ENCODE measurements around the gene TICAM2.

GRCh38 chr5:115375691-115376514 is 79.4 kb upstream of the CCDC112 start:
- PRO-cap, 2 experiments = no peak in any of the 2 experiments

DNA sequence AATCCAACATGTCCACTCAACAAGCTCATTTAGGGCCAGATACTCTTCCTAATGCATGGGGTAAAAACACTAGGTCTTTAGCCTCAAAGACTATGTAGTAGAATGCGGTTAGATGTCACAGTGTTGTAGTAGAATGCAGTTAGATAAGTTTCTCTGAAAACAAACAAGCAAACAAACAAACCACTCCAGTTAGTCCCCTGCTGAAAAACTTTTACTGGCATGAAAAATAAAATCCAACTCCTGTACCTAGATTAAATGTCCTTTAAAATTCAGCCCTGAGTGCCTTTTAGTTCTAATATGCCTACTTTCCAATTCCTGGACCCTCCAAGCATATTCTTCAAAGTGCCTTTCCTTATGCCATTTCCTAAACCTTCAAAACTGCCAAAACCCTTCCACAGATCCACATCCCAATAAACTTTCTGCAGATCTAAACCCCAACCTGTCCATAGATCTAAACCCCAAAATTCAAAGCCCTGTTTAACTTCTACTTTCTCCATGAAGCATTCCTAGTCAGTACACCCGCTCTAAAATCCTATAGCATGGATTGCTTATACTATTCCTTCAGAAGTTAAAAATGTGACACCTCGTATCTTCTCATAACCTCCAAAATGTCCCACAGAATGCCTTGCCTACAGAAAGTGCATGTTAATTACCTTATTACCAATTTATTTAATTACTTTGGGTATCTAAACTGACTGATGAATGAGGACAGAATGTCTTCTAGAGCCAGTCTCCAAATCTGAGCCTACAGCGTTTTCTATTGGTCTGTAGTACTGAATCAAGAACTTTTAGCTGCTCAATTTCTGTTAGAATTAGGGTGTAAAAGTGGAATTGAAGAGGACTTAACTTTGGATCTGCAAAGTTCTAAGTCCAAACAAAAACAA is 5.9 kb downstream of the FEM1C start:
- PRO-cap, 2 experiments = no peak in any of the 2 experiments

GRCh38 chr5:115601559-115602630 is at the start of gene TICAM2:
TSS of gene TICAM2 (minus strand) at chr5:115602479.
- PRO-cap, 2 experiments = peak in 2 of 2 experiments; most common minus-strand start chr5:115602433 (in 2)

DNA sequence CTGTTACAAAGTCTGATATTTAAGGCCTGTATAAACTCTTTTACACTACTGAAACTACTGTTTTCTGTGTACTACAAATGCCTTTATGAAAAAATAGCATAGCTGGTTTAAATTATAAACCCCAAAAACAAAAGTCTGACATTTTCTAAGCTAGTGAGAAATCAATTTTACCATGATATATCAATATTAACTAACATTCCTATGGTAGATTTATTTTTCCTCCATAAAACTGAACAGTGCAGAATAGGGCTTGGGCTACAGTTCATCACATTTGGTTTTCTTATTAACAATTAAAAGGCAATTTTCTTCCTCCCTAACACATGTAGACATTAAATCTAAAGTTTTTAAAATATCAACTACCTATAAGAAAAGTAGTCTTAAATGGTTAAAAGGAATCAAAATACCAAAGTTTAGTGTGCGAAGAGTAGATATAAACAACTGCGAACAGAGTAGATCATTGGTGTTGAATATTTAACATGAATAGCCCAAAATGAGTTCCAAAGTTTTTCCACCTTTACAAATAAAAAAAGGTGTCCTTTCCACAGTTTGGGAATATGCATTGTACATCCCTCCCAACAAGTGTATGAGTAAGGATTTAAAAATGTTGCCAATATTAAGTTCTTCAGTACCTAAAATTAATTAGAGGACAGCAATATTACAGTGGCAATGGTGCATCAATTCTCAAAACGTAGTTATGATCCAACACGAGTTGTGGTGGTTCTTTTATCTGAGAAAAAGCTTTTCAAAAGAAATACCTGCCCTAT is 10.1 kb downstream of the TMED7 start:
- PRO-cap, 2 experiments = no peak in any of the 2 experiments

- PRO-cap, 2 experiments = no peak in any of the 2 experiments
These were observed 82.6 kb upstream of the TMED7 start for GRCh38 chr5:115708325-115708920.

DNA sequence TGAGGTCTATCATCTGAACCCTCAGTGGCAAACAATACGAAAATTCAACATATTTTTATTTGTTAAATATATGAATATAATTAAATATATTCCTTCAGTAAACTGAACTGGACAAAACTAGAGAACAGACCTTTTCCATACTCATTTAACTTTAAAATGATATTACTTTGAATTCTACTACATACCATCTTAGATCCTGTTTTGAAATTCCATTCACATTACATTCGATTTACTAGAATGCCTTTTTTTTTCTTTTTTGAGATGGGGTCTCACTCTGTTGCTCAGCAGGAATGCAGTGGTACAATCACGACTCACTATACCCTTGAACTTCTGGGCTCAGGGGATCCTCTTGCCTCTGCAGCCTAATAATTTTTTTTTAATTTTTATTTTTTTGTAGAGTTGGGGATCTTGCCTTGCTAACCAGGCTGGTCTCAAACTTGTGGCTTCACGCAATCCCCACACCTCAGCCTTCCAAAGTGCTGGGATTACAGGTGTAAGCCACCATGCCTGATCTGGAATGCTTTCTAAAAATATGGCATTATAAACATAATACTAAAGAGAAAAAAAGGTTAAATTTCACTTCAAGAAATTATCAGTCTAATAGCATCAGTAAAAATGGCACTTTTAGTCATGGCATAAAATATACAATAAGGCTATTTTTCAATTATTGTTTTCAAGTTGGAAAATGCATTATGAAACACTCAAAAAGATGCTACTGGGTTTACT is 10.9 kb downstream of the ATG12 start:
- PRO-cap, 2 experiments = no peak in any of the 2 experiments

DNA sequence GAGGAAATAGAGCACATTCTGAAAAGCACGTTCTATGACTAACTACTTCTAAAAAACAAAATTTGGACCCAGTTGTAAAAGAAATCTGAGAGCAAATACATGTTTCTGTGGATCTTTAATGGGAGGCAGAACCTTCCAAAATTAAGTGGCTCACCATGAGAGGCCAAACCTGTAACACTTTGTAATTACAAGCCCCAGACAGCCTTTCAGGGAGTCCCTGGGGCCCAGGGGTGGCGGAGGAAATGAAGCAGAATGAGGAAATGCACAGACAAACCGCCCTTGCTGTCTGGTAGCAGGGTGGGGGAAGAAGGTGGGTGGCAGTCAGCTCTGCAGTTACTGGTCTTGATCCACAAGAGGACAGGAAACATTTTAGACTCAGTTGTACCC is 6.5 kb downstream of the ARL14EPL start:
- PRO-cap, 2 experiments = no peak in any of the 2 experiments

GRCh38 chr5:116413606-116414065 is 161.0 kb downstream of the SEMA6A start:
- PRO-cap, 2 experiments = no peak in any of the 2 experiments

GRCh38 chr5:116446178-116446916 is 128.3 kb downstream of the SEMA6A start:
- PRO-cap, 2 experiments = no peak in any of the 2 experiments

DNA sequence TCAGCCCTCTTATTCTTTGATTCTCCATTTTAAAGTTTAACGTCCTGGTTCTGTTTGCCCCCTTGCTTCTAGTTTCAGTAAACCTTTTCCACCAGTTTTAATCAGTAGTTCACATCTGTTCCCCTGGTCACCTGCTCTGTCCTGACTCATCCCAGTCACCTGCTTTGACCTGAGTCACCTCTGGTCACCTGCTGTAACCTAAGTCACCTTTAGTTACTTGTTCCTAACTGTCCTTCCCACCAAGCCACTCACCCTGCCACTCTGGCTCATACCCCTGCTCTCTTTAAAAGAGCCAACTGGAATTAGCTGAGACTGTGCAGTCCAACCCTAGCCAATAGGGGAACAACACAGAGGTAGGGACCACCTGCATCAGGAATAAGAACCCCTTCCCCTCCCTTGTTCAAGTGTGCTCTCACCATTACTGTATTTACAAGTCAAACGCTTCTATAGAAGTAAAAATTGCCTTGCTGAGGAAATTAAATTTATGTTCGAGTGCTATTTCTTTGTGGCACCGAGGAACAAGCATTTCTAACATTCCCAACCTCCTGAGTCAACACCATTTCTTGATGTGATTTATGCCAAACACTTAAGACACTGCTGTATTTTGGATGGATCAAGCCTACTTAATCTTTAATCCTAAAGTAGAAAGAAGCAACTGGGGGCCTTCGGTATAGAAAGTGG is 42.8 kb downstream of the SEMA6A start:
- PRO-cap, 2 experiments = no peak in any of the 2 experiments

GRCh38 chr5:116544270-116544923 is 30.2 kb downstream of the SEMA6A start:
- PRO-cap, 2 experiments = no peak in any of the 2 experiments

- PRO-cap, 2 experiments = no peak in any of the 2 experiments
These were observed 1.3 kb downstream of the SEMA6A start for GRCh38 chr5:116573416-116573592.

DNA sequence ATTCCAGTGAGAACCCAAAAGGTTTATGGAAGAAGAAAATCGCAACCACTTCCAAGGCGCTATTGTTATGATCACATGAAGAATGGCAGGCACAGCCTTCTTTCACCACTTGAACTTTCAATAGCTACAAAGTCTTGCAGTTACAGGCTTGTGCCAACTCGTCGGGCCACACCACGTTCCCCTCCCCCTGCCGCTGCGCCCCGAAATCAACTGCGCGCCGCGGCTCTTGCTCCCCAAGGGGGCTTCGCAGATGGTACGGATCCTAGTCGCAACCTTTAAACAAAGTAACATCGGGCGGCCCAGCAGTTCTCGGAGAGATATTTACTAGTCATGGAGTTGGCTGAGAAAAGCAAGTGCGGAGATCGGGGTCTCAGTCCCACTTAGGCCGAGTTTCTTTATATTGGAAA is 993 bp upstream of the SEMA6A start:
- PRO-cap, 2 experiments = no peak in any of the 2 experiments

- PRO-cap, 2 experiments = no peak in any of the 2 experiments
These were observed 107.0 kb upstream of the SEMA6A start for GRCh38 chr5:116681669-116682007.

DNA sequence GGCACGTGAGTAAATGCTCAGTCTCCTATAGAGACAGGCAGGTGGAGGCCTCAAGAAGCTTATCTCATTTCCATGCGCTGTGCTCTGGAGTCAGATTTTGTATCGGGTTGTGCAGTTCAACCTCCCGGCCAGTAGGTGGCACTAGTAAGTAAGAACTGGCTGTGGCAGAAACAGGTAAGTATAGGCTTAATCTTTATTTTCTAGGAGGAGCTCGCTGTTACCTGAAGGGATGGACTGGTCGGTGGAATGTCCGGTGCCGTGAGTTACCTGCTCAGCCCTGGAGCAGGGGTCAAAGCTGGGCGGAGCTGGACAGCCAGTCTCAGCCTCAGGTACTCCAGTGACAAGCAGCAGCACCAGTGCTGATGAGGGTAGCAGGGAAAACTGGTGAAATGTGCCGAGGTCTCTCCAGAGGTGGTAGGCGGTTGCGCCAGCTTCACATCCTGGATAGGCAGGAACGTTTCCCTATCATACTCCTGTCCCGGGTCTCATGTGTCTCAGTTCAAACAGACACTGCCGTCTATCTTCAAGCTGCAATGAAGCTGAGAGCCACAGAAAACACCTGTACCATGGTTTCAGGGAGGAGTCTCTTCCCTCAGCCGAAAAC is 880.2 kb upstream of the SEMA6A start:
- PRO-cap, 2 experiments = no peak in any of the 2 experiments

- PRO-cap, 2 experiments = no peak in any of the 2 experiments
These were observed 87.9 kb upstream of the TNFAIP8 start for GRCh38 chr5:119267792-119268442.

GRCh38 chr5:119269139-119269905 is 86.5 kb upstream of the TNFAIP8 start:
- PRO-cap, 2 experiments = no peak in any of the 2 experiments

- PRO-cap, 2 experiments = no peak in any of the 2 experiments
These were observed 27.2 kb upstream of the TNFAIP8 start for GRCh38 chr5:119328381-119329217.

- PRO-cap, 2 experiments = no peak in any of the 2 experiments
These were observed 1.4 kb downstream of the TNFAIP8 start for GRCh38 chr5:119357188-119357621.

GRCh38 chr5:119420163-119420673 is 32.1 kb upstream of the HSD17B4 start:
- PRO-cap, 2 experiments = no peak in any of the 2 experiments

All from psoas muscle (tissue), 2 donors.